HT1080 (cell line): ENCODE measurements around the gene ADAMTSL1.

RAMPAGE:
- cytosol, long total RNA, result no peak
- long total RNA, result no peak
- nucleus, long total RNA, result no peak
These were observed 1.1 kb downstream of the NFIB start for GRCh38 chr9:14312584-14313419.

DNA sequence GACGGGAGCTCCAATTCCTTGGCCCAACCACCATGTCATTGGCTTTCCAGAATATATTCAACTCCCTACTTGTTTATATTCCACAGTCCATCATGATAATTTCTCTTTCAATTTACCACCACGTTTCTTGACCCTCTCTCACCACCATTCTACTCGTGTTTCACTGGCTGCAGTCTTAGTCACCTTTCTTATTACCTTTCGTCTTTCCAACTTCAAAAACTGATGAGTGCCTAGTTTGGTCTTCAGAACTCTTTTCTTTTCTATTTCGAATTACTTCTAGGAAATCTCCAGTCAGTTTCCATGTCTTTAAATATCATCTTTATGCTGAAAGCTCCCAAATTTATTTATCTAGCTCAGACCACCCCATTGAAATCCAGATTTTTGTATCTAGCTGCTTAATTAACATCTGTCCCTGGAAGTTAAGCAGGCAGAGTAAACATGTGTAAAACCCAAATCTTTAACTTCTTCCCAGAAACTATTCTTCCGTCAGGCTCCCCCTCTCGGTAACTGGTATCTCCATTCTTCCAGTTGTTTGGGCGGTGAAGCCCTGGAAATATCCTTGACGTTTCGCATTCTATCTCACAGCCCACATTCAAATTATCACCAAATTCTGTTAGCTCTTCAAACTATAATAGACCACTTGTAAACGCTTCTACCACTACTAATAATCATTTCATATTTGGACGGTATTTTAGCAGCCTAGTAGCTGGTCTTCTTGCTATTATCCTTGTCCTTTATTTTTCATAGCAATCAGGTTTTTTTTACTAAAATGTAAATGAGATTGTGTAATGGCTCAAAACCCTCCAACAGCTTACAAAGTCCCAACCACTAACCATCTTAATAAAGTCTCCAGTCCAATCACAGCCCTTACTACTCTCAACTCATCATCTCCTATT is 45.4 kb downstream of the ZDHHC21 start:
RAMPAGE:
- cytosol, long total RNA, result no peak
- long total RNA, result no peak
- nucleus, long total RNA, result no peak

DNA sequence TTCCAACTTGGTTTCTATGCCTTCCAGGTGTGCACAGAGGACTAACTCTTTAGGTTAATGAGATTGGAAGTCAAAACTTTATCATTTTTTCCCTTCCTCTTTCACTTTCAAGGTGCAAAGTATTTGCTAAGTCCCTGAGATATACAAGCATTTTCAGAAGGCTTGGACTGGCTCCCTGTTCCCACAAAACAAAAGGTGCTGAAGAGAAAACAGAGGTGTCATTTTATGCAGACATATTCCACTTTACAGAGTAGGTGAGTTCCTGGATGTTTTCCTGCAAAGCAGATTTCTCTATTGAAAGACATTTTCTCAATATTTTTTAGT is 30.4 kb upstream of the CER1 start:
RAMPAGE:
- cytosol, long total RNA, result no peak
- long total RNA, result no peak
- nucleus, long total RNA, result no peak

DNA sequence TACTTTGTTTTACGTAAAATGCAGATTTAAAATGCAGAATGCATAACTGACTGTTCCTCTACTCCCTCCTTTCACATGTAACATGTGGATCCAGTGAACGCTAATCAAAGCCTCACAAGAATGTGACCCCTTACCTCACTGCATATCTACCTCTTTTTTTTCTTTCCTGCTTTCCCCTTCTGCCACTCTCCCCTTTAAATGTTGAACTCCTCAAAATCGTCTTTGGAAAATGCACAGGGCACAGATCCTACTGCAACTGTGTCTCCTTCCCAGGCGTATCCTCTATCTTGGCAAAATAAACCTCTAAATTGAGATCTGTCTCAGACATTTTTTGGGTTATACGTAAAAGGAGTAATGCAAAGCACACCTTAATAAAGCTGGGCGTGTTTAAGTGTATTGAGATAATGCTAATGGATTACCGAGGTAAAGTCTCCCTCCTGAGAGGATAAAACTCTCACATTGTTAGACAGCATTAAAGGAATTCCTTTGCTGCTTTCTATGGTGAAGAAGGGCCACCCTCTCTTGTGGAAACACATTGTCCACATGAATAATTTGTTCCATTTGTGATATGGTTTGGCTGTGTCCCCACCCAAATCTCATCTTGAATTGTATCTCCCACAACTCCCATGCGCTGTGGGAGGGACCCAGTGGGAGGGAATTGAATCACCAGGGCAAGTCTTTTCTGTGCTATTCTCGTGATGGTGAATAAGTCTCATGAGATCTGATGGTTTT is 16.2 kb downstream of the TTC39B start:
RAMPAGE:
- cytosol, long total RNA, result no peak
- long total RNA, result no peak
- nucleus, long total RNA, result no peak

DNA sequence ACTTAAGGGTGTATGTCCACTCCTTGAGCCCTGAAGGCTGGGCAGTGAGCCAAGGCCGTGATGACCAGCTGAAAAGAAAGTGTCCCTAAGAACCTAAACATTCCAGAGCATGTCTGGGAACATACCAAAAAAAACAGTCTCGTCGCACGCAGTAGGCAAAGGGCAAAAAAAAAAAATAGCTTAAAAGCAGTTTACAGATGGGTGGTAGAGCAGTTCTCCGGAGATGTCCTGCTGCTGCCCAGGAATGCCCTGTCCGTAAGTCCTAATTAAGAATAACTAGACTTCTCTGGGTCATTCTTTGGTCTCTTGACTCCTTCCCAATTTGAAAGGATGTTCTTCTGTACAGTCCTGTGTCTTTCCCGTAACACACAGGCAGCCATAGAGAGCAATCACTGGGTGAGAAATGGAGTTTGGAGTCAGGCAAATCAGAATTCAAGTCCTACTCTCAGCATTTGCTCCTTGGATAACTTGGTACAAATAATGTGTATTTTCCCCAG is 21.2 kb upstream of the SNAPC3 start:
RAMPAGE:
- cytosol, long total RNA, result no peak
- long total RNA, result no peak
- nucleus, long total RNA, result no peak

DNA sequence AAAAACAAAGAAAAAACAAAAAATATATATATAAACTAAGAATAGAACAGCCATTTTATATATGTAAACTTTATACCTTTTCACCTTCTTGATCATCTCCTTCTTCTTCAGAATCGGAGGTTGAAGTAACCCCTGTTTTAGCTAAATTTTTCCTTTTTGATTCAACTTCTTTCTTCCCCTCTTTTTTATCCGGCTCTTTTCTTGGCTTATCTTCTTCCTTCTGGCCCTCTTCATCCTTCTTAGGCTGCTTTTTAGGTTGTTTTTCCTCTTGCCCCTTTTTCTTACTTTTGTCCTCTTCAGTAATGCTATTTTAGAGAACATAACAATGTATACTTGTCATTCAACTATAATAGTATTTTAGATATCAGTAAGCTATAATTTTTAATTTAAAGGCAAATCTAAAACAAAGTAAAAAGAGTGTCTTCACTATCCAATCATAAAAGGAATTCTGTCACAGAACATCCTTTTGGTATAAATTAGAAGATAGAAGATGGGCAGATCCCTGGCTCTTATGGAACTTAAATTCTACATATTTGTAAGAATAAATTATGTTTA is 36.8 kb downstream of the PSIP1 start:
RAMPAGE:
- cytosol, long total RNA, result no peak
- long total RNA, result no peak
- nucleus, long total RNA, result no peak

DNA sequence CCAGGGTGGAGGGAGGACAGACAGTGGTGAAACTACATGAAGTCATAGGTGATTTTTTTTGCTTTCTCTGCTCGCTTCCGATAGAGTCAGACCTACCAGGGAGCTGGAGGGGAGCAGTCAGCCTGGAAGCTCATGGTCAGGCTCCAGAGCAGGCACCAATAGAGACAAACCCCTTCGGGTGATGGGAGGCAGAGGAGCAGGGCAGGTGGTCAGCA is 538.1 kb downstream of the BNC2 start:
RAMPAGE:
- cytosol, long total RNA, result no peak
- long total RNA, result no peak
- nucleus, long total RNA, result no peak

DNA sequence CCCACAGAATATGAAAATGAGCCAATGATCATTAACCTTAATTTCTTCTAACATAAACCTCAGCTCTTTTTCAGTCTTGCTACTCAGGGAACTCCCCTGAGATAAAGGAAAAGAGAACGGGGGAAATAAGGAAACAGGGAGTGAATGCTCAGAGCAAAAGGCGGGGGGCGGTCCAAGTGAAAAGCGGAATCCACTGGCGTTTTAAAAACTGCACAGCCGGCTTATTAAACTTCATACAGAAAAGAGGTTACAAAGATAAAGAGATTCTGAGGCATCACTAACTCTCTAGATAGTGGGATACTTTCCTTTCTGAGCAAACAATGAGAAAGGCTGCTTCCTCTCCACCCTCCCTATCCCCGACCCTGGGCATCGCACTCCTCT is 245.1 kb downstream of the BNC2 start:
RAMPAGE:
- cytosol, long total RNA, result no peak
- long total RNA, result no peak
- nucleus, long total RNA, result no peak

DNA sequence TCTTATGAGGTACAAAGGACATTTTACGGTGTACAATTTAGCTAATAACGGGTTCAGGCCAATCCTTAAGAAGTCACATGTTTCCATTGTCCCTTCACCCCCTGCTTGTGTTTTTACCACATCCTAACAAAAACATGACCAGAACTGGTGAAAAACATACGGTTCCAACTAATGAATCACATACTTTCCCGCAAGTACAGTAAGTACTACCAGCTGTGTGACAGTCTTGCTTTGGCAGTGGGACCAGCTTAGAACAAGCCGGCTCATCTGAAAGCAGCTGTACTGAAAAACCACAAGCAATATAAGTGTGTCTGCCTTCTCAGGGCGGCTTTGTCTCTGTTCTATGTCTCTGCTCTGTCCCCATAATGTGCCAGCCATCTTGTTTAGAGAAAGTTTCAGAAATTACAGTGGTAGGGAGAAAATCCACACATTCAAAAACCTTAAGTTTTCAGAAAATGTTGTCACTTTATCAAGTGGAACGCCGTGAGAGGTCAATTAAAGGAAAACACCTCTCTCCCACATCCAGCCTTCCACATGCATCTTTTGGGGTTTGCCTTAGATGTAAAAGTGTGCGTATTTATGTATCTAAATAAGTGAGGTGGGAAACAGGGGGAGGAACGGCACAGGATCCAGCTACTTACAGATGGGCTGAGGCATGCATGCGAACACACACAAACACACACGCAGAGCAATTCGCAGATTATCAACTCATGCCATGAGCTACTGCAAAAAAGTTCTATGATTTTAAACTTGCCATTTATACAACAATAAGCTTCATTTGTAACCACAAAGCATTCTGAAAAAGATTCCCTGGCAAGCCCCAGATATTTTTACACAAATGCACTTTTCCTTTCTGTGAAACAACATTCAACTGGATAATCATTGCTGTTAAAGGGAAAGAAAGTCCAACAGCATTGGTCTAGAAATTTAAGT is 242.3 kb downstream of the BNC2 start:
RAMPAGE:
- cytosol, long total RNA, result no peak
- long total RNA, result no peak
- nucleus, long total RNA, result no peak

DNA sequence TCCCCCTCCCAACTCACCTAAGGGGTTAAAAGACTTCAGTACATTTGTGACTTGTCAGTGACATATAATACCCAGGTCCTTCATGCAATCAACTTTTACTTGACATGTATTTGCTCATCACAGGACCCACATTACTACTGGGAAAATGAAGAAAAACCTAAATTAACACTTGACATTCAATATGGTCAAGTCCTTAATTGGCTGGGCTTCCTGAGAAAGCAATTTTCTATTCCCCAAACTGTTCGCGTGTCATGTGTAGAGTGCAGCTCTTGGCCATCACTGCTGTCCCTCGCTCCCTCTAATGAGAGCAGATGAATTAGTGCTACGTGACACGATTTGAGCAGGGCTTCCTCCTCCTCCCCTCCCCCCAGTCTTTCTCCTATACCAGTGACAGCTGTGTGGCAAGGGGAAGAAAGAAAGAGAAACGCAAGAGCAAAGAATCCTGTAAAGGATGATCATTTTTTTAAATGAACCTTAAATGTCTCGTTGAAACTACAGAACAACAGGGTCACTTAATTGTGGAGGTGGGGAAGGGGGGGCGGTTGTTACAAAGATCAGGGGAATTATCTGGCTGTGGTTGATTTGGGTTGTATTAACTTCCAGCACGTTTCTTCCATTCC is 159.6 kb downstream of the BNC2 start:
RAMPAGE:
- cytosol, long total RNA, result no peak
- long total RNA, result no peak
- nucleus, long total RNA, result no peak

GRCh38 chr9:16828446-16829319 is 41.8 kb downstream of the BNC2 start:
RAMPAGE:
- cytosol, long total RNA, result no peak
- long total RNA, result no peak
- nucleus, long total RNA, result no peak

DNA sequence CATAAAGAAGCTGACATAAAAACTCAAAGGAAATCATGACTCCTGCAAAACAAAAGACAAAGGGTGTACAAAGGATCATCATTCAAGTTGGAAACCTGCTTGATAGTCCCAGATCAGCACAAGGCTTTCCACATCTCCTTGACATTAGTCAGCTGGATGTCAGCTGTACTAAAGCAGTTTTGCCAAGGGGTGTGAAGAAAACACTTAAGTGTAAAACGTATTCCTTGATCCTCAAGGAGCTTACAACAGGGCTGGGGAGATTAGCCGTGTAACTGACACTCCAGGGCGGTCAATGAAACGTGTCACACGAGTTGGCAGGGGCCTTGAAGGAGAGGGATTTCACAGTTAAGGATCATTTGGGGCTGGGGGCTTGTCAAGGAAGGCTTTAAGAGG is 489 bp upstream of the CNTLN start:
RAMPAGE:
- cytosol, long total RNA, result no peak
- long total RNA, result no peak
- nucleus, long total RNA, result no peak

DNA sequence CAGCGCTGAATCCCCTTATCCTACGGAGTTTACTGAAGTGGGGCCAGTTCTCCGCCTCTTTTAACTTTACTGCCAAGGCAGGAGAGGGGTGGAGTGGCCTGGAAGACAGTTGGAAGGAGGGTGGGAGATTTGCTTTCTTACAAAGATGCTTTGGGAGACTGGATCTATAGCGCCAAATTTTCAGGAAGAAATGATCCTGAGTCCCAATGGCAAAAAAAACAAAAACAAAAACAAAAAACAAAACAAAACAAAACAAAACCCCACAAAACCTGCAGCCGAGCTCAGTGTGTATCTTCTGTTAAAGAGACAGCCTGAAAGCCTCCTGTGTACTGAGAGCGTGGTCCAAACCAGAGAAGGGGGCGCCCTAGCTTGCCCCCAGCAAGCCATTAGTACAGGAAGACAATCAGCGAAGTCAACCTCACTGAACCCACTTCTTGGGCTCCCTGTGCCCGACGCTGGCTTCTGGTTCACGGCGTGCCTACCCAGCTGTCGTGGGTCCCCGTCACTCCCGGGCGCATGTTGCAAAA is 326.7 kb downstream of the SH3GL2 start:
RAMPAGE:
- cytosol, long total RNA, result no peak
- long total RNA, result no peak
- nucleus, long total RNA, result no peak

GRCh38 chr9:18473625-18474554 is at the start of gene ADAMTSL1:
TSS of gene ADAMTSL1 (plus strand) at chr9:18474153.
RAMPAGE:
- cytosol, long total RNA, result no peak
- long total RNA, result no peak
- nucleus, long total RNA, result no peak

RAMPAGE:
- cytosol, long total RNA, result no peak
- long total RNA, result no peak
- nucleus, long total RNA, result no peak
These were observed 501 bp upstream of the RRAGA start for GRCh38 chr9:19048683-19049169.

DNA sequence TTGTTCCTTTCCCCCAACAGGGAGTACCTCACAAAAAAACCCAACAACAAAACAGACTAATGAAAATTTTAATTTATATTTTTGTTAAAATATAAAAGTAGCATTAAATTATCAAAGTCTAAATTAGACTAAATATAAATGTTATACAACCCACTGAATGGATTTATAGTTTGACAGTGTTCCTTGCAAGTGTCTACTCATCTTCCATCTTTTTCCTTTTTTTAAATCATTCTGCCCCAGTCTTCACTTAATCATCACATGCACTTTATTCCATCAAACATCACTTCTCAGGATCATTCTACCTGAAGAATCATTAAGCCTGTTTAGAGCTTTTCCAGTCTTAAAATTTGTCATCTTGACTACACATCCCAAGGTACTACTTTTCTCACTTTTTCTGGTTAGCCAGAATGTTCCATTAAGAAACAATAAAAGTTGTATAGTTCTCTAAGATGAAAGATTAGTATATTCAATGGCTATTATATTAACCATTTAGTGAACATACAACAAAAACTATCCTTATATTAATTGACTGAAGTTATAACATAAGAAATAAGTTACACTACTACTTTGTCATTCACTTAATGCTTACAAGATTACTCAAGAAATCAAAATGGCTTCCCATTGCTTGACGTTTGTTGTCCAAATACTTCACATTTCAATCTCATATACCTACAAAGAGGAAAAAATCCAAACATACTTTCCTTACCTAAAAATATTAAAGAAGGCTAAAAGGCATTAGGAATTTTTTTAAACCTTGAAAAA is 6.4 kb downstream of the RRAGA start:
RAMPAGE:
- cytosol, long total RNA, result no peak
- long total RNA, result no peak
- nucleus, long total RNA, result no peak

DNA sequence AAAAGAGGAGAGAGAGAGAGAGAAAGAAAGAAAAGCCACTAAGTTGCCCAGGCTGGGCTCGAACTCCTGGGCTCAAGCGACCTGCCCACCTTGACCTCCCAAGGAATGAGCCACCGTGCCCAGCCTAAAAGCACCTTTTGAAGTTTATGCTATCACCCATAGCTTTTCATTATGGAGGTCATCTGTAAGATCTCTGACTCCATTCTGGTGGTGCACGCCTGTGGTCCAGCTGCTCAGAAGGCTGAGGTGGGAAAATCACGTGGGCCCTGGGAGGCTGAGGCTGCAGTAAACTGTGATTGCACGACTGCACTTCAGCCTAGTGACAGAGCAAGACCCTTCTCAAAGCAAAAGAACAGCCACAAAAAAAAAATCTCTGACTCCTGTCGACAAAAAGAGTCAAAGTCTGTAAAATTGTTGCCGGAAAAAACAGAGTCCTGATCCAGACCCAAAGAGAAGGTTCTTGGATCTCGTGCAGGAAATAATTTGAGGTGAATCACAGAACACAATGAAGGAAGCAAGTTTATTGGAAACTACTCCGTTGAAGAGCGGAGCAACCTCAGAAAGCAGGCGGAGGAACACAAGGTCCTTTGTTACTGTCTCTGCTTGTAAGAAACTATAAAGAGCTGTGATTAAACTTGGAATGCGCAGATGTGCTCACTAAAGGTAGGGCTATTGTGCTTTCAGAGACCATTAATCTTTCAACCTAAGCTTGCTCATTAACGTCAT is 1.9 kb upstream of the HAUS6 start:
RAMPAGE:
- cytosol, long total RNA, result no peak
- long total RNA, result no peak
- nucleus, long total RNA, result no peak

RAMPAGE:
- cytosol, long total RNA, result no peak
- long total RNA, result no peak
- nucleus, long total RNA, result no peak
These were observed 35.7 kb upstream of the PLIN2 start for GRCh38 chr9:19162922-19163508.

DNA sequence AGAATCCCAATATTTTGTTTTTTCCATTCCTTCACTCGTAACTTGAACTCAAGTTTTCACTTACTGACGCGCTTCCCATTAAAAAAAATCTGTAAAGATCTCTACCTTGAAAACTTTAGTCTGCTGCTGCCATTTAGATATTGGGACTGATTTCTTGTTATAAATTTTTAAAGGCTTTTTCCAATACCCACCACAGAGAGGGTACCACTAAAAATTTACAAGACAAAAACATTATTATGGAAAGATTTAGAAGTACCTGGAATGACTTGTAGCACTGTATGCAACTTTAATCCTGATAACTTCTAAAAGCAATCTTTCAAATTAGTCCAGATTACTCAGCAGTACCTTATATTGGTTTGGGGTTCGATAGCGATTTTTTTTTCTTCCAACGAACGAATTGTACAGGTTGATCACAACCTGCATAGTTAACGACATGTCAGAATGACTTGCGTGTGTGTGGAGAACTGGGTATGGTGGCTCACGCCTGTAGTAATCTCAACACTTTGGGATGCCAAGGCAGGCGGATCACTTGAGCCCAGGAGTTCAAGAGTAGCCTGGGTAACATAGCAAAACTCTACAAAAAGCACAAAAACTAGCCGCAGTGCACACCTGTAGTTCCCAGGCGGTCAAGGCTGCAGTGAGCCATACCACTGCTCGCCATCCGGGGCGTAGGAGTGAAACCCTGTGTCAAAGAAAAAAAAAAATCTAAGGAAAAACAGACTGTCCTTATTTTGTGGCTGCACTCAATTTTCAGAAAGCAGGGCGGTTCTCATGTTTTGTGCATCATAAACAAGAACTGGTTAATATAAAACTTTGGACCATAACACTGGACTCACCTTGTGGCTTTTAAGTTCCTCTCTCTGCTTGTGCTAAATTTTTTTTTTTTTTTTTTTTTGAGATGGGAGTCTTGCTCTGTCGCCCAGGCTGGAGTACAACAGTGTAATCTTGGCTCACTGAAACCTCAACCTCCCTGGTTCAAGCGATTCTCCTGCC is 5.6 kb downstream of the RPS6 start:
RAMPAGE:
- cytosol, long total RNA, result no peak
- long total RNA, result no peak
- nucleus, long total RNA, result no peak

DNA sequence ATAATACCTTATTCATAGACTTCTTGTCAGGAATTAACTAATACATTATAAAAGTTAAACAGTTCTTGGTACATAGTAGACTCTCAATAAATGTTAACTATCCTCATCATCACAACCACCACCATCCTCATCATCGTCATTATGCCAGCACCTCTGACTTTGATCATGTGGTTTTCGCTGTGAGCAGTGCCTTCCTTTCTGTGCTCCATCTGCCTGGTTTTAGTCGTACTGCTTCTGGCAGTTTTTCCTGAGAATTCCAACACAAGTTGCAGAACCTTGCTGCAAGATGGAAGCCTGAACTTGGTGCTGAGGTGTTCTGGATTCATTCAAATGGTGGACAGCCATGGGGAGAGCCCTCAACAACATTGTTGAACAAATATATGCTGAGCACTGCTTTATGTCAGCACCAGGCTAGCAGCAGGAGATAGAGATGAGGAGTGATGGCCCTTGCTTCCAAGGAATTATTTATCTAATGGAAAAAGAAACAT is 7.2 kb upstream of the RPS6 start:
RAMPAGE:
- cytosol, long total RNA, result no peak
- long total RNA, result no peak
- nucleus, long total RNA, result no peak